Peritoneum (tissue), 1 donor: ENCODE results near the gene NDST3.

DNA sequence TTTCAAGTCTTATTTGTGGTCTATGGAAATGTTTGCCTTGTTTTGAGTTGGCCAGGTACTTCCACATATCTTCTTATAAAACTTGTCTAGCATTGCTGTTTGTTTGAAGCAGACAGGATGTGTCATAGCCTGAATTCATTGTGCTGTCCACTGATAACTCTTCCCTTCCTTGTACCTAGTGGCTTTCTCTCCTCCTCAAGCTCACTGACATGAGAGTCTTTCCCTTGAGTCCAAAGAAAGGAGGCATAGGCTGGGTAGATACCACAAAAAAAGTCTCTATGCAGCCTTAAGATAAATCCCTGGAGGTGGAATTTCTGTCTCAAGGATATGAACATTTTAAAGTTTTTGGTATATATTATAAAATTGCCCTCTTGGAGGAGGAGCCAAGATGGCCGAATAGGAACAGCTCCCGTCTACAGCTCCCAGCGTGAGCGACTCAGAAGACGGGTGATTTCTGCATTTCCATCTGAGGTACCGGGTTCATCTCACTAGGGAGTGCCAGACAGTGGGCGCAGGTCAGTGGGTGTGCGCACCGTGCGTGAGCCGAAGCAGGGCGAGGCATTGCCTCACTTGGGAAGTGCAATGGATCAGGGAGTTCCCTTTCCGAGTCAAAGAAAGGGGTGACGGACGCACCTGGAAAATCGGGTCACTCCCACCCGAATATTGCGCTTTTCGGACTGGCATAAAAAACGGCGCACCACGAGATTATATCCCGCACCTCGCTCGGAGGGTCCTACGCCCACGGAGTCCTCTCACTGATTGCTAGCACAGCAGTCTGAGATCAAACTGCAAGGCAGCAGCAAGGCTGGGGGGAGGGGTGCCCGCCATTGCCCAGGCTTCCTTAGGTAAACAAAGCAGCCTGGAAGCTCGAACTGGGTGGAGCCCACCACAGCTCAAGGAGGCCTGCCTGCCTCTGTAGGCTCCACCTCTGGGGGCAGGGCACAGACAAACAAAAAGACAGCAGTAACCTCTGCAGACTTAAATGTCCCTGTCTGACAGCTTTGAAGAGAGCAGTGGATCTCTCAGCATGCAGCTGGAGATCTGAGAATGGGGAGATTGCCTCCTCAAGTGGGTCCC lies 58.8 kb upstream of the FAM241A start:
- PRO-cap: no peak

- PRO-cap: no peak
Measured at GRCh38 chr4:112432188-112432487, 83.8 kb downstream of the NEUROG2 start.

- PRO-cap: no peak
Measured at GRCh38 chr4:112514870-112516090, 700 bp downstream of the NEUROG2 start.

- PRO-cap: no peak
Measured at GRCh38 chr4:112860918-112861258, 188.6 kb upstream of the ANK2 start.

DNA sequence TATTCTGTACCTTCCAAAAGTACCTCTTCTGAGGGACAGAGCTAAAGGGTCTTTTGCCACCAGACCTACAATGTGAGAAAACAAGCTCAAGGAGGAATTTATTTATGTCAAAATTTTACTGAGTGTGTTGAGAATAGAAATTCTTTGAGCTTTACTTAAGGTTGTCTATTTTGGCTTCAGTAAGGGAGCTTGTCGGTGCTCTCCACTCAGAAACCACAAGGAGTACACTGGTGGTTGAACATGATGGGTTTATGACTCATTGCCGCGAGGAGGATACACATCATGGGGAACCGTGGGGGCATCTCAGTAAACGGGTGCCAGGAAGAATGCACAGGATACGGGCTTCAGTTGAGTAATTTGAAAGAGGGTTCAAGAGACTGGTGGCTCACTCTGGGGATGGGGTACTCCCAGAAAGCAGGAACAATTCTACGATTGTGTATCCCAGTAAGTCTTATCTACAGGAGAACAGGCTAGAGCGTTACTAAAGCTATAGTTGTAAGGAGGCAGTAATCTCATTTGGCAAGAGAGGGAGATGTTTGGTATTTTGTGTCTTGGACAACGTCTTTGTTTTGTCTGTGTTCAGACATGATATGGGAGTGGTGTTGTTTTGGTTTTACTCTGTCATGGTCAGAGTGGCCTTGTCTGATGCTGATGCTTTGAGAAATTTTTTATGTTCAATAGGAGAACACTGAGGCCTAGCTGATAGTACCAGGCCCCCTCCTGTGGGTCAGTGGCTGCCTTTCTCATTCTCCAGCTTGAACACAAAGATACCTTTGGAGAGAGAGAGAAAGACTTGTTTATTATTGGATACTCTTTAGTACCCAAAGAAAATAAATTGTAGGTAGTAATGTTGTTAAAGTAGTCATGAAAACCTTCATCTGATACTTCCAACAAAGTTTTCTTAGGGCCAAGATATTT lies 3.3 kb downstream of the ANK2 start:
- PRO-cap: no peak

DNA sequence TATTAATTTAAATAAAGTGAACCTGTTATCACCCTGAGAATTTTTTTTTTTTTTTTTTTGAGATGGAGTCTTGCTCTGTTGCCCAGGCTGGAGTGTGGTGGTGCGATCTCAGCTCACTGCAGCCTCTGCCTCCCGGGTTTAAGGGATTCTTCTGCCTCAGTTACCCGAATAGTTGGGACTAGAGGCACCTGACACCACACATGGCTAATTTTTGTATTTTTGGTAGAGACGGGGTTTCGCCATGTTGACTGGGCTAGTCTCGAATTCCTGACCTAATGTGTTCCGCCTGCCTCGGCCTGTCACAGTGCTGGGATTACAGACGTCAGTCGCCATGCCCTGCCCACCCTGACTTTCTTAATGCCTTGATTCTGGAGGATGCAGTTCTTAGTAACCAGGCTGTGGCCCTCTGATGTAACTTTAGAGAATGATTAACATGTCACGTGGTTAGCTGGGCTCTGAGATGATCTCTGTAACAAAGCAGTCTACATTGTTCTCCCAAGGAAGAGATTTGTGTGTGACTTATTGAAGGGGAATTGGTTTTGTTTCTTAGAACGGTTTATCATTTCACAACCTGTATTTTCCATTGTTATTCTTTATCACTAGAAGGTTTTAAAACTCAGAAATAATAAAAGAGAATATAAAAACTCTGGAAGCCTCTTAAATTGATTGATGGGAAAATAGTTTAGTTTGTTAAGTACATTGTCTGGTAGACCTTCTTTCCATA lies 30.6 kb downstream of the ANK2 start:
- PRO-cap: no peak

GRCh38 chr4:113332852-113333282 lies 283.4 kb downstream of the ANK2 start:
- PRO-cap: no peak

DNA sequence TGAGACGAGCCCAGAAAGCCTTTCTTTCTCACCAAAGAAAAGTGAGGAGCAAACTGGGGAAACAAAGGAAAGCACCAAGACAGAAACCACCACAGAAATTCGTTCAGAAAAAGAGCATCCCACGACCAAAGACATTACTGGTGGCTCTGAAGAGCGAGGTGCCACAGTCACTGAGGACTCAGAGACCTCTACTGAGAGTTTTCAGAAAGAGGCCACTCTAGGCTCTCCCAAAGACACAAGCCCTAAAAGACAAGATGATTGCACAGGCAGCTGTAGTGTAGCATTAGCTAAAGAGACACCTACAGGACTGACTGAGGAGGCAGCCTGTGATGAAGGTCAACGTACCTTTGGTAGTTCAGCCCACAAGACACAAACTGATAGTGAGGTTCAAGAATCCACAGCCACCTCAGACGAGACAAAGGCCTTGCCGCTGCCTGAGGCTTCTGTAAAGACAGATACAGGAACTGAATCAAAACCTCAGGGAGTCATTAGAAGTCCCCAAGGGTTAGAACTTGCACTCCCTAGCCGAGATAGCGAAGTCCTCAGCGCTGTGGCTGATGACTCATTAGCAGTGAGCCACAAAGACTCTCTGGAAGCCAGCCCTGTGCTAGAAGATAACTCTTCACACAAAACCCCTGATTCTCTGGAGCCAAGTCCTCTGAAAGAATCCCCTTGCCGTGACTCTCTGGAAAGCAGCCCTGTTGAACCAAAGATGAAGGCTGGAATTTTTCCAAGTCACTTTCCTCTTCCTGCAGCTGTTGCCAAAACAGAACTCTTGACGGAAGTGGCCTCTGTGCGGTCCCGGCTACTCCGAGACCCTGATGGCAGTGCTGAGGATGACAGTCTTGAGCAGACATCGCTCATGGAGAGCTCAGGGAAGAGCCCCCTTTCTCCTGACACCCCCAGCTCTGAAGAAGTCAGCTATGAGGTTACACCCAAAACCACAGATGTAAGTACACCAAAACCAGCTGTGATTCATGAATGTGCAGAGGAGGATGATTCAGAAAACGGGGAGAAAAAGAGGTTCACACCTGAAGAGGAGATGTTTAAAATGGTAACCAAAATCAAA lies 306.2 kb downstream of the ANK2 start:
- PRO-cap: no peak

DNA sequence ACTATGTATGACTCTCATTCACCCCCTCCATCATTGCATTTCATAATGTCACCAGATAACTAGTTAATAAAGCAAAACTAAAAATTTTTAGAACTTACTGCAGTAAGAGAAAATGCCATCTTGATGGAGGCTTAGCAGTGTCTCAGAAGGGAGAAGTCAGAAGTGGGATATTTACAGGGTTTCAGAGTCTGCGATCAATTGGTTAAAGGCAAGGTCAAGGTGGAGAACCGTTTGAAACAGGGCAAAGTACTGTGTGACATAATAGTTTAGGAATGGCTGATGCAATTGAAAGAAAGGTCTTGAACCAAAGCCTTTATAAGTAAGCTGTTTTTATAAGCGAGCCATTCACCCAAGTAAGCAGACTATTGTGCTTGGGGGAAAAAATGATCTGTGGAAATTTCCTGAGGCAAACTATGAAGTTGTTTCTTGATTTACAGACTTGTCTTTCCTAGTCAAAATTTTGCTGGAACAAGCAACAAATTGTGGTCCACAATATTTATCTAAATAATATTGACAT lies 327.4 kb downstream of the CAMK2D start:
- PRO-cap: no peak

- PRO-cap: no peak
Measured at GRCh38 chr4:113471784-113472367, 289.7 kb downstream of the CAMK2D start.

DNA sequence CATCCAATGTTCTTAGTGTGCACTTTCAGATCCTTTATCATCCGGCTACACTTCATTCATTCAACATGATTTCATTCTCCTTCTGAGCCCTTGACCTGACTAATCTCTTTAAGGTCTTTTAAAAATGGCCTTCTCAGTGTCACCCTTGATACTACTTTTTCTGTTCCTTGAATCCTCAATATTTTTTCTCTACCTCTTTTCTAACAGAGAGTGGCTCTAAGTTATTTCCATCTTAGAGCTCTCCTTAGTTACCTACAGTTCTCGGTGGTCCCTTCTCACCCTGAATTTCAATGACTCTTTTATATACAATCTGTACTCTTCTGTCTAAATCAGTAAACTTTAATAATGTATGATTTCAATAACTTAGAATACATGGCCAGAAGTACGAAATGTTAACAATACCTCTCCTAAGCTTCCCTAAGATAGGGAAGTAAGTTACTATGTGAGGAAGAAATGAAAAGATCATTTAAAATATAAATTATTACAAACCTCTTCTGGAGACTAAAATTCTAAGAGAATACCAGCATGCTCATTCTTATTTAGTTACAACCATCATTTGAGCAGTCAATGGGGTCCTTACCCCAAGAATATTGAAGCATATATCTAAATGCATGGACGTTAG lies 228.7 kb downstream of the CAMK2D start:
- PRO-cap: no peak

- PRO-cap: no peak
Measured at GRCh38 chr4:113636306-113637364, 124.9 kb downstream of the CAMK2D start.

DNA sequence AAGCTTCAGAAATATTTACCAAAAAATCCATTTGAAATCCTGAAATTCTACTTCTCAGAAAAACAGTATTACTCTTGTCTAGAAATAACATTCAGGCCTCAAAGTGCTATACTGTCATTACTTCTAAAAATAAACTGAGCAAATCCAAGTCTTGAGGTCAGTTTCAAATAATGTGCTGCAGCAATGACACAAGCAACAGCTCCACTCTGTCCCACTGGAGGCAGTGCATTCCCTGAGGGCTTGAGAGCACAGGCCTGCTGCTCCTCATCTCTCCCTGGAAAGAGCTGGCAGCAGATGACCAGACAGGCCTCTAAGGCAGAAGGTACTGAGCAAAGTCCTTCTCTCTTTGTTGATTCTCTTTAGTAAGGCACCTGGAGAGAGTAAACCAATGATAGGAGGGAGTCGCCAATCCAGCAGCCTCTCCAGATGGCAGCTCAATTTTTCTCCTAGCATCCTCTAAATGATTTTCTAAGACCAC lies 76.8 kb downstream of the CAMK2D start:
- PRO-cap: no peak

DNA sequence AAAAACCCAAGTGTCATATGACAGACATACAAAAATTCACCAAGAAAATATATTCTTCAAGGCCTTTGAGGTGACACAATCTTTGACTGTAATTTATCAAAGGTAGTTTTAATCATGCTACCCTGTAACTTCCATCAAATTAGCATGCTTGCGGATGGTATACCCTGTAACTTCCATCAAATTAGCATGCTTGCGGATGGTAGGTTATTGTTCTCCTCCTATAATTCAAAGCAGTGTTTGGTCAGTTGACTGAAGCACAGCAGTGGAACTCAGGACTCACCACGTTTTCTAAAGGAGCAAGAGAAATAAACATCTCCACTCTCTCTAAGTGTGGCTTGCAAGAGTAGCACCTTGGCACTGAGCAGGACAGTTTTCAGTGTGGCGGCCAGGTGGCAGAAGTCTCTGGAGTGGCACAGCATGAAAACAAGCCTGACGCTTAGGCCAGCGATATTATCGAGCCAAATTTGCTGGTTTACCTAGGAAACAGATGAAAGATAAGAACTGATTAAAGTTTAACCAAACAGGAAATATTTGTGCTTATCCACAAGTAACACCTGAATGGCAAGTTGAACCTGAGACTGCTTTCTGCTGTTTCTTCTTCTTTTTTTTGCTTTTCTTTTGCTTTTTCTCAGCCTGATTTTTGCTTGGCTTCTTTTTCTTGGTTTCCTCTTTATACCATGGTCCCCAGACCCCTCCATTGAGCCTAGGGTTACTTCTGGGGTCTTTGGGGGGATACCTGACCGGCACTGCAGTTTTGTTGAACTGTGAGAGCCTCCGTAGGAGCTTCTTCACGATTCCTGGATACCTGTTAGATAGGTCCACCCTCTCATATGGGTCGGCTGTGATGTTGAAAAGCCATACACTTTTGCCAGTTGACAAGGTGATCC lies 77.5 kb downstream of the ARSJ start:
- PRO-cap: no peak

GRCh38 chr4:114004380-114004928 lies 25.0 kb upstream of the ARSJ start:
- PRO-cap: no peak

DNA sequence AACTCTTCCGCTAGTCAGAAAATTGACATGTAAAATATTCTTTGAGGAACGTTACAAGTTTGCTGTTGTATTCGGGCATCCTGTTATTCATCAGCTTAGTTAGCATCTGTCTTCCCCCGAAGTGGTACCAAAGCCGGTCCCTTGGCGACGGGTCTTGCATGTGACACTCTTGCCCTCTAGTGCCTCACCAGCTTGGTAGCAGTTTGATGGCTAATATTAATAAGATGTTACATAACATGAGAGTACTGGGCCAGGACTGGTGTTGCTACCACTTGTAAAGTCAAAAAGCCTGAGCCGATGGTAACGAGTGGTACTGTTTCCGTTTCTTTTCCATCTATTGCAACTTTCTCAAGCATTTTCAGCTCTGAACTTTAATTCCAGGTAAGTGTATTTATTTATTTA lies at the start of gene NDST3:
TSS of gene NDST3 (plus strand) at position 275 of the 402 bp plus-strand sequence.
- PRO-cap: no peak

DNA sequence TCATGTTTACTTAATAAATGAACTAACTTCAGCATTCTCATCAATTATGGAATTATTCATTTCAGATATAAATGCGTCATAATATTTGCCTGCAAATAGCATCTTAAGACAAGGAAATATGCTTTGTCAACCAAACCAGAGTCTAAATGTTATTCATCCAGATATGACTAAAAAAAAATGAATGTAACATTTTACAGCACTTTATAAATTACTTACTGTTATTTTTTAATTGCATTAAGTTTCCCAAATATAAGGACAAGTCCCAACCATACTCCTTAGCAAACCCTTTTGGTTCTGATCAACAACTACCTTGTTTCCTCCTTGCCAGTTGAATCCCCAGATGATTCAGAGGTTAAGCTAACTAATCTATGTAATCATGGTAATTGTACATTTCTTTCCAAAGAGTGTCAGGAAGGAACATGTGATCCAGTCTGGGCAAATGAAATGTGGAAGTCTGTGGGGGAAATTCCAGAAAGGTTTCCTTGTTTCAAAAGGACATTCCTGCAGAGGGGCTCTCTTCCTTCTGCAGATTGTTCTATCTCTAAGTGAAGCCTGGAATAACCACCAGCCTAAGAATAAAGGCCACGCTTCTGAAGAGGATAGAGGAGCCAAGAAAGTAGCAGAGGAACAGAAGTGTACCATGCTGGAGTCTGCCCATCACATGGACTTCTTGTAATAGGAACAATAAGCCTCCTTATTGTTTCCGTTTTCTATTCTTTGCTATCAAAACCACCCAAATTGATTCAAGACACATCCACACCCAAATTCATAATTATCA lies 7.0 kb downstream of the PRSS12 start:
- PRO-cap: no peak

DNA sequence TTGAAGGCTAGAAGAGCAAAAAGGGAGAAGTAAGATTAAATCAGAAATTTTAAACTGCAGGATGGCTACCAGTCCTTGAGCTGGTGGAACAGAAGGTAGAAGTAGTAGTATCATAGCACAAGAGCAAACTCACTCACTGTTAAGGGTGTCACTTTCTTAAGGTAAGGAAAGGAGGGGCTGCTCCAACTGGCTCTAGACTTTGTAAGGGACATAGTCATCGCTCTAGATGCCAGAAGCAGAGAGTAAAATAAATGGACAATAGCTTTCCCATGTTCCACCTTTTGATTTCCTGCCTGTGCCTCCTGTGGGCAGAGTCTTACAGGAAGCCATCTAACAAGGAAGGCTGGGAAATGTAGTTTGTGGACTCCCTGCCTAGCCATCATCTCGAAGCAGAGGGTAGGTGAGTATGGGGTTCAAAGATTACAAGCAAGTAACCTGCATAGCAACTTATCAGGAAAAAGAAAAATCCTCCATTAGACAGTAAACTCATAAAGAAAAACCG lies 1.7 kb upstream of the METTL14 start:
- PRO-cap: no peak

DNA sequence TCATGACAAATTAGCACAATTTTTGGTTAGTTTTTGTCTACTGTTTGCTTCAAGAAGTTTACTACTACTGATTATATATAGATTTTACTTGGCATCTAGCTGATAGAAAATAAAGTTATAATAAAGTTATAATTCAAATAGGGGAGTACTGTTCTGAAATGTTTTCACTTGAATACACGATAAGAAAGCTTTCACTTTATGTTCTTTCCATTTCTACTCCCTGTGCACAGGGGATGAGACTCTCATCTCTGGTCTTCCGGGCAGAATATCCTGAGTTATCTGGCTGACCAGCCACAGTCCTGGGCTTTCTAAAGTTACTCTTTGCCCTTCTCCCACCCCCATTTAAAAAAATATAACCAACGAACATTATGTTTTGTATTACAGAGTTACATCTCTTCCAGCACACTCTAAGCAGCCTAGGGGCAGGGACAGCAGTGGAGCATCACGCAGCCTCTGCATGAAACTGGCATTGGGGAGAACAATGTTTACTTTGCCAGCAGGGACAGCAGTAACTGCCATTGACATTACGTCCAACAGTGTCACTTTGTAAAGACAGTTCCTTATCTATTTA lies 64.2 kb downstream of the METTL14 start:
- PRO-cap: no peak

GRCh38 chr4:118814751-118815908 lies 20.8 kb downstream of the SEC24D start:
- PRO-cap: no peak